Cardiac atrium fibroblast (primary cell): ENCODE measurements around the genes SEBOX and FOXN1.

DNA sequence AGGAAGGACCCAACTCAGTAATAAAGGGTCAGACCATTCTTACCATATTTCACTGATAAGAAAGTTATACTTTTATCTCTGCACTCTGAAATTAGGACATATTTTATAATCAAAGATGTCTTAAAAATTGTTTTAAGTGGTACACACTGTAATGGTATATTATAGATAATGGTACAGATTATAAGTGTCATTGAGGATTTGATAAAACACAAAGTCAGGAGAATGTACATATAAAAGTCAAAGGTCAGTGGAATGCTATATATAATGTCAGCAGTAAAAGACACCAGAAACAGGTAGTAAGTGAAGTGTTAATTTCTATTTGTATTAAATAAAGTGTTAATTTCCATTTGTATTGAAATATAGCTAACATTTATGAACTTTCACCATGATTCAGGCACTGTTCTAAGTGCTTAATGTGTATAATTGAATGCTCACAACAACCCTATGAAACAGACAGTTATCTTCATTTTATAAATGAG, 28.5 kb downstream of the WSB1 start:
- RAMPAGE, long total RNA: no peak

- RAMPAGE, long total RNA: no peak
These were observed 40.3 kb downstream of the KSR1 start for GRCh38 chr17:27496494-27497038.

DNA sequence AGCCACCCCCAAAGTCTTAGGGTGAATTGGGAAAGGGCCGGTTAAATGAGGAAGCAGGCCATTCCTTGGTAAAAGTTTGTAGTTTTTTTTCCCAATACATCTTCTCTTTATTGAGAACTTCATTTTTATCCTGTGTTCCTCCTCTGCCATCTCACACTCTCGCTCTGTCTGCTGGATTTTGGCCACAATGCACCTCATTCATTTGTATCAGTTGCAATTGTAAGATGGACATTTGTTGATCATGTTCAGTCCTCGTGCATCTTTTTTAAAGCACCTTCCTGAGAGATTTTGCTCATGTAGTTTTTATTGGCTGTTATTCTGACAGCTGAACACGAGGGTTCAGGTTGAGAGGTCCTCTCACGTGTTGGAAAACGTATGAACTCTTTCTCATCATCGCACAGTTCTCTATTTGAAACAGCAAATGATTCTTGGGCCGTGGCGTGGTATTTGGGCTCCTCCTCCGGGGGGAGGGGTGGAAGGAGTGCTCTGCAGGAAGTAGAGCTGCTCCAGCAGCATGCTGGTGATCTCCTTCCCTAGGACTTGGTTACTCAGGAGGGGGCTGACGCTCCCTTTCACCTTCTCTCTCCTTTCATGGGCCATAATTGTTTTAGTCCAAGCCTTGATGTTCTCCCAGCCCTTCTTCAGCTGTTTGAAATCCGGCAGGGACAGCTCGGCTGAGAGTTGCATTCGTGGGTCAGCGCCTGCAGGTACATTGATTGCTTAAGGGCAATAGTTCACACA, 70.3 kb downstream of the KSR1 start:
- RAMPAGE, long total RNA: no peak

- RAMPAGE, long total RNA: no peak
These were observed 53.7 kb upstream of the LGALS9 start for GRCh38 chr17:27577086-27577850.

GRCh38 chr17:27646841-27647484, 16.0 kb downstream of the LGALS9 start:
- RAMPAGE, long total RNA: no peak

- RAMPAGE, long total RNA: no peak
These were observed 16.8 kb downstream of the LGALS9 start for GRCh38 chr17:27647850-27648123.

GRCh38 chr17:27984438-27985312, 57.8 kb upstream of the NLK start:
- RAMPAGE, long total RNA: no peak

GRCh38 chr17:28177137-28178197, 135.0 kb downstream of the NLK start:
- RAMPAGE, long total RNA: no peak

DNA sequence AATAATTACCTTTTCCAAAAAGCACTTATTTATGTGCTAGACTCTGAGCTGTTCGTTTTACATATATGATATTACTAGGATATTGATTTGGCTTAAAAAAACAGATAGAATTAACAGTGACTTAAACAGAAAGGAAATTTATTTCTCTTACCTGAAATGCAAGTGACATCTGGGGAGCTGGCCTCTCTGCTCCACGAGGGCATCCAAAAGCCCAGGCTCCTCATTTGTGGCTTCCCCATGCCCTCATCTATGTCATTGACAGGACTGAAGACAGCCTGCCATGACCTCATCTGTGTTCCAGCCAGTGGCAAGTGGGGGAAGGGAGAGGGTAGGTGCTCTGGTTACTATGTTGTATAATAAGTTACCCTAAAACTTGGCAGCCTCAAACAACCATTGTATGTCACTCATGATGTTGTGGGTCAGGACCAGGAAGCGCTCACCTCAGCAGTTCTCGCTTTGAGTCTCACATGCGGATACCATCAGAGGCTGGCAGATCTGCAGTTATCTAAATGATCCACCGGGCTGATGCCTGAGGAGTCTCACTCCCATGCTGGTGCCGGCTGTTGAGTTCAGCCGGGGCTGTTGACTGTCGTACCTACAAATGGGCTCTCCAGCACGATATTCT, 89.1 kb upstream of the TMEM97 start:
- RAMPAGE, long total RNA: no peak

GRCh38 chr17:28233679-28234570, 85.1 kb upstream of the TMEM97 start:
- RAMPAGE, long total RNA: no peak

GRCh38 chr17:28364914-28365491, at the start of gene SEBOX:
SEBOX (minus strand) TSS chr17:28365199.
- RAMPAGE, long total RNA: no peak

DNA sequence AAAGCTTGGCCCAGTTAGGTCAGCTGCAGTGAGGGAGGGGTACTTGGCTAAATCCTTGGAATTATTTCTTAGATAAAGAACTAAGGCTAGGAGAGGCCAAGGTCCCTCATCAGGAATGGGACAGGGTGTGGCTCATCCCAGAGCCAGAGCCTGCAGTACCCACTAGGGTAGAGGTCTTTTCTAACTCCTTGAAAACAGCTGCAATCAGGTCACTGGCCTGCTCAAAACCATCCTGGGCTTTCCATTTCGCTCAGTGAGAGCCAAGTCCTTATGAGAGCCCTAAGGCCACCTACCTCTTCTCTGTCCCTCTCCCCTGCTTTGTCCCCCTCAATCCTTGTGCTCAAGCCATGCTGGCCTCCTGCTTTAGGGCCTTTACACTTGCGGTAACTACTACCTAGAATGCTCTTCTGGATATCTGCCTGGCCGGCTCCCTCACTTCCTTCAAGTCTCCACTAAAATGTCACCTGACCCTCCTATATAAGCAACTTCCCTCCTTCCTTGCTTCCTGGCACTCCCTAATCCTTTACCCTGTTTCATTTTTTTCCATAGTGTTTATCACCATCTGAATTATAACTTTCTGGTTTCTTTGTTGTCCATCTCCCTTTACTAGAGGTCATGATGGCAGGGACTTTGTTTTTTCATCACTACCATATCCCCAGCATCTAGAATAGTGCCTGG, 2.2 kb upstream of the SLC46A1 start:
- RAMPAGE, long total RNA: no peak

DNA sequence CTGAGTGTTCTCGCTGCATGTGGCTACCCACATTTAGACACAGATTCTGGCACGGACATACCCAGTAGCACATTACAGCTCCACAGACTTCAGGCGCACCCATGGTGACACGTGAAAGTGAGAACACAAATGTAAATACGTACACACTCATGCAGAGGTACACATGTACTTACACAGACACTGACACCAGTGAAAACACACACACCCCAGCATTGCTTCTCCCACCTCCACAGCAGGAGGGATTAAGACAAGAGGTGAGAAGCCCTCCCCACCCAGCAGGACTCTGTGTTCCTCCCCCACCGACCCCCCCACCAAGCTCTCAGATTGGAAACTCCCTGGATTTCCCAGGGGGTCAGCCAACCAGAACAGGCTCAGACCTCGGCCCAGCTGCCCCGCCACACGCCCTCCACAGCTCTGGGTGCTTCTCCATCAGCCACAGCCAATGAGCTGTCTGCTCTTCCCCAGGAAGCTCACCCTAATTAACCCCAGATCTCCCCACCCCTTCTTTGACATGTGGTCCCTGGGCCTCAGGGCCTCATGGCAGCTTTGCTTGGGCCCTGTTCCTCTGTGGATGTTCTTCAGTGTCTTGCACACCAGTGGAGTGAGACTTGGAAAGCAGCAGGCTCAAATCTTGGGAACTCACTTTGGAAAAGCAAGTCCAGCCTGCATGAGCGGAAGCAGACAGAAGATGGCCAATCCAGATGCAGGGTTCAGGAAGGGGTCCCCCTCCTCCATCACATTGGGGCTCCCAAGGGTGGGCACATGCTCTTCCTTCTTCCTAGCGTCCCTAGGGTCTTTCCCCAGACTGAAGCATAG, 5.2 kb upstream of the FOXN1 start:
- RAMPAGE, long total RNA: no peak

DNA sequence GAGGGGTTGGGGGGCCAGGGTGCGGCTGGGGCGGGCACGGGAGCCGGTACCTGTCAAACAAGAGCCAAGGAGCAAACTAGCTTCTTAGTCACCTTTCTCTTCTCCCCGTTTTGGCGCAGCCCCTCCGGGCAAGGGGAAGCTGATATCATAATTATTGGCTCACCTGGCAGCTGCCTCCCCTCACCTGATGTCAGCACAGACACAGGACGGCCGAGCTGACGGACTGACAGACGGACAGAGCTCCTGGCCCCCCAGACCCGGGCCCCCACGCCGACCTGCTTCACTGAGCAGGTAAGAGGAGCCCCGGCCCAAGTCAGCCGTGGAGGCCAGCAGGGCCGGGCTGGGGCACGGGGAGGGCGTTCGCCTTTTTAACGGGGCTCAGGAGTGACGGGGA, at the start of gene FOXN1:
Gene FOXN1, plus strand, starts transcription at position 196 of the 394 bp plus-strand sequence.
- RAMPAGE, long total RNA: no peak

DNA sequence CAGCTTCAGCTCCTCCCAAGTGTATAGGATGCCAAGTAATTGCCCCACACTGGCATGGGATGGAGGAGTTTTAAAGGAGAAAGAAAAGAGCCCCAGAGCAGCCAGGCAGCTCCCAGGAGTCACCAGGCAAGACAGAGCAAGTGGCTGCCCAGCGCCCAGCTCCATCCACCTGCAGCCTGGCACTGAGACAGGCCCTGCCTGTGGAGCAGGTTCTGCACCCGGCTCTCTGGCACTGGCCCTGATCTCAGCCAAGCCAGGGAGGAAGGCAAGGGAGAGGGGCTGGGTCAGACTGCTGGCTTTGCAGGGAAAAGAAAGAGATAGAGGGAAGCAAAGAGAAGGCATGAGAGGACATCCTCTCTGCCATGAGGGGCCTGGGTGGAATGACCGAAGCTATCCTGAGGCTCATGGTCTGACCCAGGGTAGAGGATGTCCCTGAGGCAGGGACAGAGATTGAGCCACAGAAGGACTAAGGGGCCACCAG, 21.8 kb downstream of the FOXN1 start:
- RAMPAGE, long total RNA: no peak

GRCh38 chr17:28549623-28550518, 2.6 kb downstream of the UNC119 start:
- RAMPAGE, long total RNA: no peak

GRCh38 chr17:28577509-28578669, 1.2 kb upstream of the ALDOC start:
- RAMPAGE, long total RNA: no peak

DNA sequence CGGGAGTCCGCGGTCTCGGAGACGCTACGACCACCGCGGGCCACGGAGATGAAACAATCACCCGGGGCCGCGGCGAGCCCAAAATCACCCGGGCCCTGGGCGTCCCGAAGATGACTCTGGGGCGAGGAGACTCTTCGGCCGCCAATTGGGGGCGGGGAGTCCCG, 384 bp downstream of the RAB34 start:
- RAMPAGE, long total RNA: no peak

GRCh38 chr17:28744746-28744857, 791 bp downstream of the TRAF4 start:
- RAMPAGE, long total RNA: no peak

GRCh38 chr17:28748136-28748701, 4.4 kb downstream of the TRAF4 start:
- RAMPAGE, long total RNA: no peak